BE2C (cell line): ENCODE data around the gene TAX1BP1.

DNA sequence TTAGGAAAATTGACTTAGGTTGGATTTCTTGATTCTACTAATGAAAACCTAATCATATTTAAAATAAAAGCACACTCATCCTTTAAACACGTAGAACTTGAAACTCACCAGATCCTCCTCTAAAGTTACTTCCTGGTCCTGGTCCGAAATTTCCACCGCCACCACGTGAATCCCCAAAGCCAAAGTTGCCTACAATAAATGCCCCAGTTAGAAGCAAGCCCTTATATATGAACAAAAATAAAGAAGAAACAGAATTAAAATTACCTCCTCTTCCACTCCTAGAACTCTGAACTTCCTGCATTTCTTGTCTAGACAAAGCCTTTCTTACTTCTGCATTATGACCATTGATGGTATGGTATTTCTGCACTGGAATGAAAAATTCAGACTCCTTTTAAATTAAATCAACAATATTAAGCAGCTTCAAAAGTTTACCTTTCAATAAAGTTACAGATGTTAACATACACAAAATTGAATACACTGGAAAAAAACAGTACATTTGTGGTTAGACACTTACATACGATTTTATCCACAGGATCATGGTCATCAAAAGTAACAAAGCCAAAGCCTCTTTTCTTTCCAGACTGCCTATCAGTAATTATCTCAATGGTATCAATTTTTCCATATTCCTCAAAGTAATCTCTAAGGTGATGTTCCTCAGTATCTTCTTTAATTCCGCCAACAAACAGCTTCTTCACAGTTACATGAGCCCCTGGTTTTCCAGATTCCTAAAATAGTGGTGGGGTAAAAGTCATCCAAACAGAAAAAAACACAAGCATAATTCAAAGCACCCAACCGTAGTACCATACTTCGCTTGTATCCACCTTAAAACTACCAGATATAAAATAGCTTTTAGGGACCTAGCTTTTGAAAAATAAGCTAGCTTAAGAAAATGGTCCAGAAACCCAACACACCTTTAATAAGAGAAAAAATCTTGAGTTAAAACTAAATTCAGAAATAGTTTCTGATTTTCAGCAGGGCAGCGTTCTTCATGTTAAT, 4.0 kb downstream of the HNRNPA2B1 start:
- RRBS, result no CpG with 5 or more reads among the region's 9 CpGs

DNA sequence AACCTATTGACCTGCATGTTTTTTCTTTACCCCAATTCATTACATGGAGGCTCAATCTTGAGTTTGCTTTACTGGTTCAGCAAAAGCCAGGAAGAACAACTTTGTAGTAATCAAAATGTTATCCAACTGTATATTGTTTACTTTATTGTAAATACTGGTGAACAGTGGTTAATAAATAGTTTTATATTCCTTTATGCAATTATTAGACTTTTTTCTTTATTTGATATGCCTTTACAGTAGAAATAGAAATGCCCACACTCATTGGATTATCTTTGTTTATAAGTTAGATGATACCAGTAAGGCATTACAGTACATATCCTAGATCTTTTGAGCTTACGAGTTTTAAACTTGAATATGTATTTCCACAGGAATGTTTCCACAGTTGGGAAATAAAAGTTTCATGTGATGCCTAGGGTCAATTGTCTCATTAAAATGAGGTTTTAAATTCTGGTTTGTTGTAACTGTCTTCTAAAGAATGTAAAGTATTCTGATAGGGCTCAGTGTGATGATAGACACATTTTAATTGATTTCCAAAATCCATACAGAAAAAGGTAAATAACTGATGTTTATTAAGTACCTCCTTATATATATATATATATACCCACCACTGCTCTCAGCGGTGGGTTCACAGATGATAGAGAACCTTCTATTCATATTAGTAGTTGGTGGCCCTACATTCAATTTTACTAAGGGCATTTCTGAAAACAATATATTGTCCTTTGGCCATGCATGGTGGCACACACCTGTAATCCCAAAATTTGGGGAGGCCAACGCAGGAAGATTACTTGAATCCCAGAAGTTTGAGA, 11.8 kb downstream of the CBX3 start:
- RRBS, result no CpG with 5 or more reads among the region's 3 CpGs

GRCh38 chr7:26305144-26306006, 13.7 kb downstream of the SNX10 start:
- RRBS, result no CpG with 5 or more reads among the region's 14 CpGs

DNA sequence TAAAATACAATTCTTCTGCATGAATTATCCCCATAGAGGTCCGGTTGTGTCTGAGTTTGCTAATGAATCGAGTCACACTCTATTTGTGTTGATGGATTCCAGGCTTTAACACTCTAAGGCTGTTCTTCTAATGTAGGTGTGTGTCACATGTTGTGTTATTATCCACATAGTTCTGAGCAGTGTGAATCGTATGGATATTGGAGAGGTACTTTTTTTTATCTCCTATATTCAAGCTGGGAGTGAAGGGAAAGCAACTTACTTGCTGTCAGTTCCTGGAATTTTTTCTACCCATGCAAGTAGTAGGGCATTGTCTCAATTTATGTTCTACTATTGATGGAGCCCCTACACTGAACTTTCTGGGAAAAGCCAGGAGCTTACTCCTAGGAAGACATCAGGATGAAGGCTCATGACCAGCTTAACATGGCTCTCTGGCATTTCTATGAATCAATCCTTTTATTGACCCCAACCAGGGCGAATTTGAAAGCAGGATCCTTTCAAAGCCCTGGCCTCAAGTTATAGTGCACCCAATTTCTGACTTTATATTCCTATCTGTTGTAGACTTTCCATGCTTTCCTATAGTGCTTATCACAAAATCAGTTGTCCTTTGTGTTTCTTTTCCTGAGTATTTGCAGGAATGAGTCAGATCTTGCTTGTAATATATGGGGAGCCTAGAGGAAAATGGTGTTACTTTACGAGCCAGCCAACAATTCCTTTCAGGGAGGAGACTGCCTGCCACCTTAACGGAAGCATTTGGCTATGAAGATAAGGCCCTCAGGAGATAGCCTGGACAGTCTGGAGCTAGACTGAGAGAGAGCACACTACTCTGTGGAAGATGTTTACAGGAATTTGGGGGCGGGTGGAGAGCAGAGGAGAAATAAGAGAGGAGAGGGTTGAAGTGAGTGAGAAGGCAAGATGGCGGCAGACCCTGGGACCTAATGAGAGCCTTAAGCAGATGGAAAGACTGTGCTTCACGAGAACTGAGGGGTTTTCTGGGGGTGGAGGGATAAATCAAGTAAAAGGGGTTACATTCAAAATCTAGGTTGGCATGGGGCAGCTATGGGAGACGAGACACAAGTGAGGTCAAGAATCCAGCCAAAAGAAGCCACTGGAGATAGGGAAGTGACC, 126.1 kb downstream of the SNX10 start:
- RRBS, result no CpG with 5 or more reads among the region's 10 CpGs

GRCh38 chr7:26451910-26452320, 160.3 kb downstream of the SNX10 start:
- RRBS, result no CpG with 5 or more reads among the region's 5 CpGs

DNA sequence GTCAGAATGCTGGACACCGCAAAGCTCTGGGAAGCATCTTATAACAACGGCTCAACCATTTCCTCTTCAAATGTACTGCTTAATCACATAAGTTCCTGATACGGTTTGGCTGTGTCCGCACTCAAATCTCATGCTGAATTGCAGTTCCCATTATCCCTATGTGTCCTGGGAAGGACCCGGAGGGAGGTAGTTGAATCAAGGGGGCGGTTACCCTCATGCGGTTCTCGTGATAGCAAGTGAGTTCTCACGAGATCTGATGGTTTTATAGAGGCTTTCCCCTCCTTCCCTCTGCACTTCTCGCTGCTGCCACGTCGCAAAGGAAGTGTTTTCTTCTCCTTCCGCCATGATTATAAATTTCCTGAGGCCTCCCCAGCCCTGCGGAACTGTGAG, 226.3 kb downstream of the SKAP2 start:
- RRBS, result no CpG with 5 or more reads among the region's 14 CpGs

GRCh38 chr7:27100567-27101879, 1.5 kb downstream of the HOXA2 start:
- RRBS, result no CpG with 5 or more reads among the region's 32 CpGs

GRCh38 chr7:27106223-27107241, 4.0 kb upstream of the HOXA2 start:
- RRBS, result 34% methylated on average over 18 of the region's 58 CpGs

DNA sequence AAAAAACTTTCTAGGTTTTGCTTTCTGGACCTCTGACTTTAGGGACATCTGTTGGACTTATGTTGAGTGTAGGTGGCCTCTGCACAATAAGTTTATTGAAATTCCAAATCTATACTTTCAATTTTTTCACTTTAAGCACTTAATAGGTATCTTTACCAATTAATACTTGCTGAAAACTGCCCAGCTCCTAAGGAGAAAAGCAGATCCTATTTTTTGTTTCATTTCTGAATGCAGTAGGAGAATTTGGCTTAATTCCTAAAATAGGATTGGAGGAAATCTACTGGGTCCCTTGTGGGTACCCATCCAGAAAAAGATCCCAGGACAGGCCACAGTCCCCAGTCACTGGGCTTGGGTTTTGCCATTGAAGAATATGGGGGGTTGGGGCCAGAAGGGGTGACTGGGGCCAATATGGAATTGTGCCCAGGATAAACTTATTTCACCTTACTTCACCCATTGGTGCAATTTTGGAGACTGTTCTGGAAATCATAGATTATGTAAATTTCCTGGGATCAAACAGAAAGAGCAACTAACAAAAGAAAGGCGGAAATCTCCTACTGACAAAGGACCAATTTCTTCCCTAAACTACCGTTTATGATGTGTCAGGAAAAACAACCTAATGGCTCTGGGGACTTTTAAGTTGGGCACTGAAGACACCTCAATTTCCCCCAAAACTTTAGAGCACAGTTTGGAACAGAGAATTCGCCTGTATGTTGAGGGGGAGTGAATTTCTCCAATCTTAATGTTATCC, 5.0 kb downstream of the HOXA5 start:
- RRBS, result no CpG with 5 or more reads among the region's 3 CpGs

DNA sequence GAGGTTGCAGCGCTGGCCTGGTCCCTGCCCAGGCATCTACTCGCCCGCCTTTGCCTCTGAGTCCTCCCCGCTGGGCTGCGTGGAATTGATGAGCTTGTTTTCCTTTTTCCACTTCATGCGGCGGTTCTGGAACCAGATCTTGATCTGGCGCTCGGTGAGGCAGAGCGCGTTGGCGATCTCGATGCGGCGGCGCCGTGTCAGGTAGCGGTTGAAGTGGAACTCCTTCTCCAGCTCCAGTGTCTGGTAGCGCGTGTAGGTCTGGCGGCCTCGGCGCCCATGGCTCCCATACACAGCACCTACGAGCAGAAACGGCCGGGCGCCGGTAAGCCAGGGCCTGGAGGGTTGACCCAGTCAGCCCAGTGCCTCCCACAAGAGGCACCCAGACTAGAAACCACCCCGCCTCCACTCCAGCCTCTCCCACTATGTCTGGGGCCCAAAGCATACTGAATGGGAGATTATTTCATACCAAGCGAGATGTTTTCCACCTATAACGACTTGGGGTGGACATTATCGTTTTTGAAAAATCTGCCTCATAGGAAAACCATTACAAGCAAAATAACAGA, 1.9 kb downstream of the HOXA6 start:
- RRBS, result no CpG with 5 or more reads among the region's 32 CpGs

- RRBS, result no CpG with 5 or more reads among the region's 19 CpGs
Observed at GRCh38 chr7:27159035-27159792, 2.7 kb upstream of the HOXA7 start.

- RRBS, result no CpG with 5 or more reads among the region's 14 CpGs
Observed at GRCh38 chr7:27201320-27202254, 1.7 kb upstream of the HOXA13 start.

DNA sequence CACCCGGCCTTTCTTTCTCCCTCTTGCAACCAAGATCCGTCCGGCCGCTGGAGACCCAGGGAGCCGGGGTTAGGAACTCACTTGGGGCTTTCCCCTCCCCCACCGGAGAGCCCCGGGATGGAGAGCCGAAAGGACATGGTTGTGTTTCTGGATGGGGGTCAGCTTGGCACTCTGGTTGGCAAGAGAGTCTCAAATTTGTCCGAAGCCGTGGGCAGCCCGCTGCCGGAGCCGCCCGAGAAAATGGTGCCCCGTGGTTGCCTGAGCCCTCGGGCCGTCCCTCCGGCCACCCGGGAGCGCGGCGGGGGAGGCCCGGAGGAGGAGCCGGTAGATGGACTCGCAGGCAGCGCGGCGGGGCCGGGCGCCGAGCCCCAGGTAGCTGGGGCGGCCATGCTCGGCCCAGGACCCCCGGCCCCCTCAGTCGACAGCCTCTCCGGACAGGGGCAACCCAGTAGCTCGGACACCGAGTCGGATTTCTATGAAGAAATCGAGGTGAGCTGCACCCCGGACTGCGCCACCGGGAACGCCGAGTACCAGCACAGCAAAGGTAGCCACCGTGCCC, 391 bp downstream of the EVX1 start:
- RRBS, result 16% methylated on average over 27 of the region's 46 CpGs

DNA sequence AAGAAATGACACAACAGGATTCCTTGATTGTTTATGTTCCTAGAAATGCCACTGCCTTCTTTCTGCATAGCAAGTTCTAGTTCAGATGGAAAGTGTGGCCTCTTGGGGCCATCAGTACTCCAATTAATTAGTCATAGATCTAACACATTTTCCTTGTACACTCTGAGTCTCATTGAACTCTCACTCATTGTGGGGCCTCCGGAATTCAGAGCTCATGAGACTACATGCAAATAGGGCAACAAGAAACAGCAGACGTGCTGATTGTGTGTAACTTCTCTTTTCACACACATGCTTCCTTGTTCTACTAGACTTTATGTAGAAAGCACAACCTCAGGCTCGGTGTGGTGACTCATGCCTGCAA, 35.3 kb upstream of the HIBADH start:
- RRBS, result no CpG with 5 or more reads among the region's 3 CpGs

- RRBS, result no CpG with 5 or more reads among the region's 2 CpGs
Observed at GRCh38 chr7:27735742-27736198, 4.2 kb upstream of the TAX1BP1 start.

GRCh38 chr7:27739092-27739922, 655 bp upstream of the TAX1BP1 start:
- RRBS, result no CpG with 5 or more reads among the region's 17 CpGs

DNA sequence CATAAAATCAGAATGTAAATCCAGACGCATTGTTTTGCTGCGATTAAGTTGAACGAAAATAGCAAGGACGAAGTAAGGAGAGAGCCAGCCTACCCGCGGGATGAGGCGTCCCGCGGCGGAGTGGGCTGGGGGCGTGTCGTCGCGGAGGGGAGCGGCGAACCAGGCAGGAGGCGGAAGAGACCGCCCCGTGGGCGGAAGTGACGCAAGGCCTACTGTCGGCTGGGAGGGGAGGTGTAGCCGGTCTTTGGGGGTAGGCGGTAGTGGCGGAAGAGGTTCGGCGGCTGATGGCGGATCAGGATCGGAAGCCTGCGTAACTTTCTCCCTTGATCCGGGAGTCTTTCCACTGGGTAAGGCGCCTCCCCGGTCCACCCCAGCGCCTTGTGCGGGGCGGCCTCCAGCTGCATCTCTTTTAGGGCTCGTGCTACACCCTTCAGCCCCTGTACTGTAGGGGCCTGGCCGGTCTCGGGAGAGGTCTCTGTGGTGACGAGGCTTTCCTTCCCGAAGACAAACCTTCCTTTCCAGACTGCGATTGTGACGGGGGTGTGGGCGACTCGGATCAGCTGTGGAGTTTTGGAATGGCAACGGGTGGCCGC, at the start of gene TAX1BP1:
TSS of gene TAX1BP1 (plus strand) at position 240 of the 593 bp plus-strand sequence.
- RRBS, result under 1% methylated on average over 11 of the region's 47 CpGs

DNA sequence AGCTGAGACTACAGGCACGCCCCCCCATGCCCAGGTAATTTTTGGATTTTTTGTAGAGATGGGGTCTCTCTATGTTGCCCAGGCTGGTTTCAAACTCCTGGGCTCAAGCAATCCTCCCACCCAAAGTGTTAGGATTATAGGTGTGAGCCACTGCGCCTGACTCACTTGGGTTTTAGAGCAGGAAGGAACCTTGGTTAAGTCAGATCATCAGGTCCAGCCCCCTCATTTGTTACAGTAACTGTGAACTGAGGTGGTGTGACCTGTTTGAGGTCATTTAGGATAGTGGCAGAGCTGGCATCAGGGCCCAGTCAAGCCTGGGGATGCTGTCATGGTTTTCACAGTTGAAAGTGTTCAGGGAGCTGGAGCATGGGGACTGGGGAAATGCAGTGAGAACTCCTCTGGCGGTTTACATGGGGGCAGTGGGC, 159.6 kb downstream of the TAX1BP1 start:
- RRBS, result no CpG with 5 or more reads among the region's 3 CpGs

DNA sequence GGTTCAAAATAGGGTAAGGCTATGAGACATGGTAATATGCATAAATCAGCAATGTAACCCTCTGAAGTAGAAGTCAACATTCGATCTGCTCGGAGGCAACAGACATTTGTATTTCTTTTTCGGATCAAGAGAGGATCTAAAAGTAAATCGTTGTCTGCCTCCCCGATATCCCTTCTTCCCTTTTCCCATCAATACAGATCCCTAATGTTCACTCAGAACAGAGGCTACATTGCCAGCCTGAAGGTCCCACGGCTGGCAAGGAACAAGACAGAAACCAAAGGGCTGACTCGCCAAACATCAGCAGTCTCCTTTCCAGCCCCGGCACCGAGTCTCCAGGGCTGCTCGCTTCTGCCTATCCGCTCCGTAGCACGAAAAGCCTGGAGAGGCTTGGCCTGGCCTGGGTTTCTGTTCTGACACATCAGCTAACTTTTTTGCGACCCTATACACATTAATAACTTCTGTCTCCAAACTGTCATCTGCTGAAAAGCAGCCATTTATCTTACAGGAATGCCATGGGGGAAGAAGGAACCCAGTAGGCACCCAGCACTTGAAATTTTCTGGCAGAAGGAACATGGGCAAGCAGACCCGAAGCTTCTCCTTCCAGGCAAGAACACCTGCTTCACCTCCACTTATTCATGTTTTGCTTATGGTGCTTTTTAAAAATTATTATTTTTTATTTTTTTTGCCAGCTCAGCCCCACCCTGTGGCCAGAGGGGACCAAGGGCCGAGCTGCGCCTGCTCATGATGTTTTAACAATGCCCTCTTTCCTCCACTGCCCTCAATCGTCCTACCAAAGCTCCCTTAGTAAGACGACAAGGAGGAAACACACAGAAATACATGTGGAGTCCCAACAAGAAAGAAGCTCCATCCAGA, 86.3 kb downstream of the JAZF1 start:
- RRBS, result no CpG with 5 or more reads among the region's 19 CpGs

GRCh38 chr7:28106300-28106673, 74.3 kb downstream of the JAZF1 start:
- RRBS, result no CpG with 5 or more reads among the region's 4 CpGs